ENCODE measurements around the genes ROM1 and PLAAT2.

DNA sequence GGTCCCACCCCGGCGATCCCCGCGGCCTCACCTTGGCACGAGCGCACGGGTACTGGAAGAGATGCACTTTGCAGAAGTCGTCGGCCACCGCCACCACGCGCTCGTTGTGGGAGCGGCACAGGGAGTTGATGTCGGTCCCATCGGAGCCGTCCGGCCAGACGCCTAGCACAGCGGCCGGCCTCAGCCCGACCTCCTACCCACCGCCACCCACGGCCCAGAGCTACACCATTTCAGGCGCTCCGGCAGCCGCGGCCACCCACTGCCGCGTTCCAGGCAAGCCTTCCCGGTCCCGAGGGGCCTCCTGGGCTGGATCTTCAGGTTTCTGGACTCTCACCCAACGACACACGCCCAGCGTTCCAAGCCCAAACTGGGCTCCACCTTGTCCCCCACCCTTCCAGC is 1.1 kb upstream of the MTA2 start:
- CAGE, long polyA plus RNA, result no peak
- RRBS, result 14% methylated on average over 11 of the region's 35 CpGs

DNA sequence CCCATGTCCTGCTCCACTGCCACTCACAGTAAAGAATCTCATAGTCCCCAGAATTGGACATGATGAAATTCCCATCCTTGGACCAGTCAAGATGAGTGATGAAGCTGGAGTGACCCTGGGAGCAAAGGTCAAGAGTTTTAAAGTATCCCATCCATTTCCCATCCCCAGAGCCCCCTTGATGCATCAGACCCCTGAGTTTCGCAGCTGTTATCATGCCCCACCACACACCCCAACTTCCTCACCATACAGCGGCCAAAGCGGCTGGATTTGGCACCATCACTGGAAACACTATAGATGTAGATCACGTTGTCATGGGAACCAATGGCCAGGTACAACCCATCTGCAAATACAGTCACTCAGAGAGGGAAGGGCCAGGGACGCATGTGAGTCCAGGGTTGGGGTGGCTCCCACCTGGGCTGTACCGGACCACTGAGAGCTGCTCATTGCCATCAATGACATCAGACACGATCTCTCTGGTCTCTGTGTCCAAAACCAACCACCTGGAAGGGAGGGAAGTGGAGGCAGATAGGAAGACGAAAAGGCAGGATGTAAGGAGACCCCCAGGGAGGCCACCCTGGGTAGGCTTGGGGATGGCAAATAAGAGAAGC is 2.1 kb upstream of the MTA2 start:
- CAGE, long polyA plus RNA, result no peak
- RRBS, result no CpG with 5 or more reads among the region's 8 CpGs

DNA sequence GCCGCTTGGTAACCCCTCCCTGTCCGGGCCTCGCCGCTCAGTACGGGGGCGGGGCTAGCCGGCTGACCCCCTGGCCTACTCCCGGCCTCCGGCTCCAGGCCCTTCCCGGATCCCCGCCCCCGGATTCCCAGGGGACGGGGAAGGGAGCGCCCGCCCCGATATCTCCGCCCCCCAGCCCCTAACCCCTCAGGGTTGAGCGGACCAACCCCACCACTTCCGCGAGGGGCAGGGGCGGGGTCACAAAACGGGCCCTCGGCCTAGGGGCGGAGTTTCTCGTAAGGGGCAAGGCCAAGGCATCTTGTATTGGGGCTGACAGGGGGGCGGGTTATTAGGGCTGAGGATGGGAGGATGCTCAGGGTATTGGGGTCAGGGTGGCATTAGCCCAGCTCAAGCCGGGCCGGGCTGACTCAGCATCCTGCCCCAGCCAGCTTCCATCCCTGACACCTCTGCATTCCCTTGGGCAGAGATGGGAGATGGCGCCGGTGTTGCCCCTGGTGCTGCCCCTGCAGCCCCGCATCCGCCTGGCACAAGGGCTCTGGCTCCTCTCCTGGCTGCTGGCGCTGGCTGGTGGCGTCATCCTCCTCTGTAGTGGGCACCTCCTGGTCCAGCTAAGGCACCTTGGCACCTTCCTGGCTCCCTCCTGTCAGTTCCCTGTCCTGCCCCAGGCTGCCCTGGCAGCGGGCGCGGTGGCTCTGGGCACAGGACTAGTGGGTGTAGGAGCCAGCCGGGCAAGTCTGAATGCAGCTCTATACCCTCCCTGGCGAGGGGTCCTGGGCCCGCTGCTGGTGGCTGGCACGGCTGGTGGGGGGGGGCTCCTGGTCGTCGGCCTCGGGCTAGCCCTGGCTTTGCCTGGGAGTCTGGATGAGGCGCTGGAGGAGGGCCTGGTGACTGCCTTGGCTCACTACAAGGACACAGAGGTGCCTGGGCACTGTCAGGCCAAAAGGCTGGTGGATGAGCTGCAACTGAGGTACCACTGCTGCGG is at the start of gene ROM1:
Gene ROM1 (plus strand): TSS at position 449 of the 982 bp plus-strand sequence.
- CAGE, long polyA plus RNA, result no peak
- RRBS, result 46% methylated on average over 2 of the region's 46 CpGs

- CAGE, long polyA plus RNA, result no peak
- RRBS, result 2% methylated on average over 1 of the region's 23 CpGs
These were observed 445 bp upstream of the UQCC3 start for GRCh38 chr11:62670948-62671507.

GRCh38 chr11:62705897-62707028 is 961 bp downstream of the BSCL2 start:
- CAGE, long polyA plus RNA, result no peak
- RRBS, result 1% methylated on average over 18 of the region's 76 CpGs

DNA sequence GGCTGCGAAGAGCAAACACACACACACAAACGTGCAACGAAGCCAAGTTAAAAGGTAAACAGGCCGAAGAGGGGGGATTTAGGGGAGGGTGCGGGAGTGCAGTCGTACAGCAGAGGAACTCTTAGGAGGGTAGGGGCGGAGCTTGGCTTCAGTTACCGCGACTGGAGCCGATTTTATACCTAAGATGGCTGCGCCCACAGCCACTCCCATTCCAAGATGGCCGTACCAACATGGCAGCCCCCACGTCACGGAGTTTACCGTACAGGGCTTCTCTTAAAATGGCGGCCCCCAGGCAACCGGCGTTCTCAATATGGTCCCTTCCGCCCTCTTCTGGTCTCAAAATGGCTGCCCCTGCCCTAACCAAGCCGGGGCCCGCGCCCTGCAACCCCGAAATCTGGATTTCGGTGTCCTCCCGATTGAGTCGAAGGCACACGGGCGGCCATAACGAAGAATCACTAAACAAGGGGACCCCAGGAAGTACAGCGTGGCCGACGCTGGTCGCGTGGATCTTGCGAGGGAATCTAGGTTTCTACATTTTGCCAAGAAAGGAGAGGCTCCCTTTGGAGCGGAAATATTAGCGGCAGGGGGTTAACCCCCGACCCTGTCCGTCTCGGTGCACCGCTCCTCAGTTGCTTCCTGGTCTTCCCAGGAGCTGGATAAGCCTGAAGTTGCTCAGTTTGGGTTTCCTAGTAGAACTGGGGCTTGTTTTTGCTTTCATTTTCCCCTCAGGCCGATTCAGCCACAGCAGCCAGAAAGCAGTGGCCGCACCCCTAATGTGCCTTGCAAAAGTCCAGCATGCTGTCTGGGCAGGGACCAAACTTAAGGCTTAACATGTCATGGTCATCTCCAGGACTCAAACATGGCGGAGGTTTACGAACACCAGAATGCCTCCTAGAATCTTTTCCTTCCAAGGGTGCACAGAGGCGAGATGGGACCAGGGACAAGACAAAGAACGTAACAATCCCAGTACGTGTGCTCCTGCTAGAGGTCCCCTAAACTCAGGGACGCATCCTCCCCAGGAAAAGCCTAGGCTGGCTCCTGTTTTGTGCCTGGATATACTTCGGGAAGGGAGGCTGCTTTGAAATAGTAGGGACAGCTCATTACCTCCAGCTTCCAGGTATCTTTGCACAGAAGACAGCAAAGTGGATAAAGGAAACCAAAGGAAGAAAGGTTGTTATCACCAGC is 2.3 kb downstream of the GNG3 start:
- CAGE, long polyA plus RNA, result no peak
- RRBS, result 3% methylated on average over 4 of the region's 50 CpGs

- CAGE, long polyA plus RNA, result no peak
- RRBS, result no CpG with 5 or more reads among the region's 10 CpGs
These were observed 6.5 kb downstream of the NXF1 start for GRCh38 chr11:62798548-62799346.

- CAGE, long polyA plus RNA, result no peak
- RRBS, result 10% methylated on average over 5 of the region's 7 CpGs
These were observed 15.1 kb upstream of the WDR74 start for GRCh38 chr11:62854572-62854894.

GRCh38 chr11:62883508-62884089 is 2.9 kb downstream of the SLC3A2 start:
- CAGE, long polyA plus RNA, result no peak
- RRBS, result no CpG with 5 or more reads among the region's 4 CpGs

- CAGE, long polyA plus RNA, result no peak
- RRBS, result 6% methylated on average over 5 of the region's 11 CpGs
These were observed 15.2 kb downstream of the CHRM1 start for GRCh38 chr11:62905911-62906475.

GRCh38 chr11:63247543-63248170 is 4.3 kb upstream of the SLC22A25 start:
- CAGE, long polyA plus RNA, result no peak
- RRBS, result no CpG with 5 or more reads among the region's 6 CpGs

DNA sequence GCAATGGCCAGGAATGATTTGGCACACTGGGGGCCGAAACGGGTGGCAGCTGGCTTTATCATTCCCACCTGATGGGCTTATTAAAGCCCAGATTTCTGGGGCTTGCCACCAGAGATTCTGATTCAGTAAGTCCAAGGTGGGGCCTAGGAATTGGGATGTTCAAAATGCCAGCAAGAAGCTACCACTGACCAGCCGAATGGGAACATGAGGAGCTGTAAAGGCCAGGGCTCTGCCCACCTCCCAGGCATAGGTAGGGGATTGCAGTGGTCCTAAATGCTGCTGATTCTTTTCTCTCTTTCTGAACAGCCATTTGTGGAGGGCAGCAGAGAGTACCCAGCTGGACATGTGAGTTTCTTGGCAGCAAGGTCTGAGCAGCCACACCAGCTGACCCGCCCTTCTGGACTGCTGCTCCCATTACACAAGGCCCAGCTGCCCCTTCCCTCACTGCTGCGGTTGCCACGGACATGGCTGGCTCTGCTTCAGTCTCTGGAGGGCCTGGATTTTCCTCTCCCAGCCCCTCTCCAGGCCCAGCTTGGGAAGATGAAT is 4.3 kb downstream of the LGALS12 start:
- CAGE, long polyA plus RNA, result no peak
- RRBS, result no CpG with 5 or more reads among the region's 6 CpGs

GRCh38 chr11:63553611-63554252 is 9.4 kb downstream of the PLAAT2 start:
- CAGE, long polyA plus RNA, result no peak
- RRBS, result no CpG with 5 or more reads among the region's 9 CpGs

- CAGE, long polyA plus RNA, result no peak
- RRBS, result no CpG with 5 or more reads among the region's 15 CpGs
These were observed at the start of gene PLAAT2 for GRCh38 chr11:63563207-63564335. PLAAT2 (minus strand) TSS chr11:63563379.

DNA sequence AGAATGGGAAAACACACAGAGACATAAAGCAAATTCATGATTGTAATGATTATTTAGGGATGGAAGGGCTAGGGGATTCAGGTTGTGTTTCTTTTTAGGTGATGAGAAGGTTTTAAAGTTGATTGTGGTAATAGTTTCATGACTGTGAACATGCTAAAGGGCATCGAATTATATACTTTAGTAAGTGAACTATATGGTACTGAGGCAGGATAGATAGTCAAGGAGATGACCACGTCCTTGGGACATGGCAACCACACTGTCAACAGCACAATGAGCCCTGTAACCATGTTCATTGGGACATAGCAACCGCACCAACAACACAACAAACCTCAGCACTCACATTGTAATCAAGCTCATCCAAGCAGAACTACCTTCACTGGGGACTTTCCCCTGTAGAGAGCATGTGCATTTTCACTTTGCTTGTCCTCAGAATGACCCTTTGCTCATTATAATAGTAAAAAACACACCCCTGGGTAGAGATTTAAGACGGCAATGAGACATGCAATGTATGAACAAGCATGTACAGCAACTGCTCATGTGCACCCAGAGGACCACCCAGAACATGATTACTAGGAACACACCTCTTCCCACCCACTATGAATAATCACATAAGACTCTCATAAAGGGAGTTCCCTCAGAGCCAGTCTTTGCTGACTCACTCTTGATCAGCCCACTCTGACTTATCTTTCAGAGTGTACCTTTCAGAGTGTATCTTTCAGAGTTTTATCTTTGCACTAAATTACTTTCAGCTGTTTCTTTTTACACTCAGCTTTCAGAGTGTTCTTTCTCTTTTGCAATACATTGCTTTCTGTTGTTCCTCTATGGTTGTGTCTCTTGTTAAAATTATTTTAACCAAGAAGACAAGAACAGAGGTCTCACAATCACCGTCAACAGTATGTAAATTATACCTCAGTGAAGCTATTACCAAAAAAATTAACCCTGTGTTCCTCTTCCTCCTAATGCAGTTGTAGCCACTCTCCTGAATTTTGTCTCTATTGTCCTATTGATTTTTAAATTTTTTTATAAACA is 4.0 kb upstream of the PLAAT2 start:
- CAGE, long polyA plus RNA, result no peak
- RRBS, result no CpG with 5 or more reads among the region's 5 CpGs

GRCh38 chr11:63572254-63572755 is 9.1 kb upstream of the PLAAT2 start:
- CAGE, long polyA plus RNA, result no peak
- RRBS, result no CpG with 5 or more reads among the region's 2 CpGs

DNA sequence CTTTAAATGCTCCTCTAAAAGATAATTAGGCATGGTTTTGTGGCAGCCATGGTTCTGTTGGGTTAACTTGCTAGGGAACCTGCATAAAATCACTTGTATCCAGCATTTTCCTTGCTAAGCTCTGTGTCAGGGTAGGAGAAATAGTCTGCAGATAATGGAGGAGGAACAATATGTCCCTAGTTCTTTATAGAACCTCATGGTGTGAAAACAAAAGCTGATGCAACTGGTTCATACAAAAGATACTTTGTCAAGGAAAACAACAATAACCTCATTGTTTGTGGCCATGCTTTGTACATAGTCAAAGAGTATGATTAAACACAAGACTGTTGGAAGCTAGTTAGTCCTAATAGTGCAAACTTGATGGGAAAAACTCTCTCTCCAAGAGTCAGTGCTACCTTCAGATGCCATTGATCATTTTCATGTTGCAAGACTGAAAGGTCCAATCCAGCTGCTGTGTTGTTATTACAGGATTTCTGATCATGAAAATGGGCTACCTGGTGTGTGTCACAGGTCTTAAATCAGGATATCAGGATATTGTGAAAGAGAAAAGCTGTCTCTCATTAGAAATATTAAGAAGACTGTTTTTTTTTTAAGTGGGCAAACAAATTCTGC is 20.1 kb upstream of the PLAAT2 start:
- CAGE, long polyA plus RNA, result no peak

DNA sequence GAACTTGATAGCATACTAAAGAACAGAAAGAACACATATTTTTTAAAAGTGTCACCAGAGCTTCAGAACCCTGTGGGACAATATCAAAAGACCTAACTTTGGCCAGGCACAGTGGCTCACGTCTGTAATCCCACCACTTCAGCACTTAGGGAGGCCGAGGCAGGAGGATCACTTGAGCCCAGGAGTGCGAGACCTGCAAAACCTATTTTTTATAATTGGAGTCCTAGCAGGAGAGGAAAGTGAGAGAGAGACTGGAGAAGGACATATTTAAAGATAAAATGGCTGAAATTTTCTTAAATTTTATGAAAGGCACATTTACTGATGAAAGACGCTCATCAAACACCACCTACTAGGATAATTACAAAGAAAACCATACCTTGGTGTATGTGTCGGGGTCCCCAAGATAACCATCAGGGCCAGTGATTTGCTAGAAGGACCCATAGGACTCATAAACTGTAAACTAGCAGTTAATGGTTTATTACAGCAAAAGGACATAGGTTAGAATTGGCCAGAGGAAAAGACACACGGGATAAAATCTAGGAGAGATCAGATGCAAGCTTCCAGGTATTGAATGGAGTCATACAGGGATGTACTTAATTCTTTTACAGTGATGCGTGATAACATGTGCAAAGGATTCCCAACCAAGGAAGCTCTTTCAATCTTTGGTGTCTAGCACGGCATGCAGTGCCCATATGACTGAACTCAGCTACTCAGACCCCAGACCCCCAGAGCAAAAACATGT is 40.8 kb downstream of the ZFTA start:
- CAGE, long polyA plus RNA, result no peak
- RRBS, result no CpG with 5 or more reads among the region's 8 CpGs

DNA sequence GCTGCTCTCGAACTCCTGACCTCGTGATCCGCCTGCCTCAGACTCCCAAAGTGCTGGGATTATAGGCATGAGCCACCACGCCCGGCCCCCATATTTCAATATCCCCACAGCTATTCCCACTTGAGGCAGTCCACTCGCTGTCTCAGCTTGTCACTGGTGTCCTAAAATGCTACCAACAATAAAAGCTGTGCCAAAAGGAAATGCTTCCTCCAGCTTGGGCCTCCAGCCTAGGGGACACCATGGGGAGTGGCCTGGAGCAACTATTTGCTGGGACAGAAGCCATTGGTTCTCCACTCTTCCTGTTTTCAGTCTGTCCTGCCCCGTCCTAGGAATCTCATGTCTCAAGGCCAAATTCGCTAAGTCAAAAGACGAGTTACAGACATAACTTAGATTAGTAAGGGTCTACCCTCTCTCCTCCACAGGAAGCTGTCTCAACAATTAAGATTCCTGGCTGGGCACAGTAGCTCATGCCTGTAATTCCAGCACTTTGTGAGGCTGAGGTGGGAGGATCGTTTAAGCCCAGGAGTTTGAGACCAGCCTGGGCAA is 7.3 kb upstream of the SPINDOC start:
- CAGE, long polyA plus RNA, result no peak
- RRBS, result no CpG with 5 or more reads among the region's 10 CpGs

DNA sequence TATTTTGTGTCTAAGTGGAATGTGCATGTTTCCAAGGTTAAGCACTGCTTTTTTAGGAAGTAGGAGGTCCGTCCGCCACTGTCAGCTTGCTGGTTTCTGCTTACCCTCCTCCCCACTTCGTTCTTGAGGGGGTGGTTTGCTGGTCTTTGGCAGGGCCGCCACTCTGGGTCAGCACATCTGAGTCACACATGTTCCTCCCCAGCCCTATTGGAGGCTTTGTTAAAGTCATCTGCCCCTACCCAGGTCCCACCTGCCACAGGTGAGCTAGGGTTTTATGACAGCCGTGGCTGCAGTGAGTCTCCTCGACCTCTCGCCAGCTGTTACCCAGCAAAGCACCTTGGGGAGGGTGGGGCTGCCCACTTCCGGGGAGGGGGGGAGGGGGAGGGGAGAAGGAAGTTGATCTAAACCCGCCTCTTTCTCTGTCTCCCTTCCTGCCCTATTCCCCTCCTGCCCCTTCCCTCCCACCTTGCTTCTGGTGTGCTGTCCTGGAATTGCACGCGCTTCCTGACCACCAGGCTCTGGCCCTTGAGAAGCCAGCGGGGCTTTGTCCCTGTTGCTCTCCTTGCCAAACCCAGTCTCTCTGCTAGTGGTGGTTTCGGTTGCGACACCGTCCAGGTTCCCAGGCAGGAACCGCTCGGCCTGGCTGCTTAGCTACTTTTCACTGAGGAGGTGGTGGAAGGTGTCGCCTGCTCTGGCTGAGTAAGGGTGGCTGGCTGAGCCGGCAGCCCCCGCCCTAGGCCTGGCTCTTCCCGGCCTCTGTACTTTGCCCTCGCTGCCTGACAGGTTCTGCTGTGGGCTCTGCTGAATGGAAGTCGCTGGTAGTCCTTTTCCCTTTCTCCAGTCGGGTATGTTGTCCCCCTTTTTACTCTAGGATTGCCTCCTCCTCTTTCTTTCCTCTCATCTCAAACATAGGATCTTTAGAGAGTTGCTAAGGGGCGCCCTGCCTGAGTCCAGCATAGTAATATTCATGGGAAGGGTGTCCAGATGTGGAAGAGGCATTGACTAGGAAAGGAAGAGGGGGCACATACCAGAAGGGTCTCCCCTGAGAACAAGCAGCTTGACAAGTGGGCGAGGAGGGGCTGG is 28.5 kb downstream of the RCOR2 start:
- CAGE, long polyA plus RNA, result no peak
- RRBS, result no CpG with 5 or more reads among the region's 26 CpGs

All from AG04450 (cell line).